M059J (cell line): ENCODE measurements around a stretch of chr9.

GRCh38 chr9:125475315-125475860 is 213.8 kb downstream of the GAPVD1 start:
- RAMPAGE, long total RNA, result no peak

- RAMPAGE, long total RNA, result no peak
Measured at GRCh38 chr9:125649729-125650894, 56.9 kb downstream of the MAPKAP1 start.

DNA sequence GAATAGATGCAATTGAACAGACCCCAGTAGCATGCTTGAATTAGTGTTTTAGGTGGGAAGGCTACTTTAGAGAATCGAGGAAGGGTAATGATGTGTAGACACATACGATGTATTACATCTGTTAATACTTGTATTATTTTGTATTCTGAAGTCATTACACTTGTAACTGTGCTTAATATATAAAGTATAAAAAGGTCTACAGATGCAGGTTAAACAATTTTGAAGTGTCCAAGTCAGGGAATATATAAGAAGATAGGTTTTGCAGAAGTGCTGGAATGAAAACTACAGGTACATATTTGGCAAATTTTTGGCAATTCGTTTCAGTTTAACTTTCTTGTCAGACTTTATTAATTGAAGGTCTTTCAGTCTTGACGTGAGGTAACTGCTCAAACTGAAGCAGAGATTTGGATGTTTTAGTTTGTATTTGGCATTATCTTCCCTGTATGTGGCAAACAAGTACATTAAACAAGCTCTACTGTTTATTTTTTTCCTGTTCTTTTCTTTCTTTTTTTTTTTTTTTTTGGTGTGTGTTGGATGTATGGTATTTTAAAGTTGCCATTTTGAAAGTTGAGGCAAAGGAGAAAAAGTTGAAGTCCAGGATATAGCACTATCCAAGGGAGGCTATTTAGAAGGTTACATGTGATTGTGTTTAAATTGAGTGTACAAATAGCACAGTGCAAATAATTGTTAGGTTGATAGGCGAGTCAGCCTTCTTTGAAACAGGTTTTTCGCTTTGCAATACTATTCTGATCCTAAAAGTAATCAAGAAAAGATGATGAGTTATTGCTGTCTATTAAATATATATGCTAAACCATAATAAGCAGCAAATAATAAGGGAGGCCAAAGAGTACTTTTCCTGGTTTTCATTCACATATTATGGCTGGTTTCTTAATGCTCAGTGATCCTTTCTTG is 2.1 kb downstream of the PBX3 start:
- RAMPAGE, long total RNA, result no peak

GRCh38 chr9:126150874-126151556 is 175.6 kb upstream of the MVB12B start:
- RAMPAGE, long total RNA, result no peak

GRCh38 chr9:126334801-126335493 is 8.3 kb downstream of the MVB12B start:
- RAMPAGE, long total RNA, result no peak

DNA sequence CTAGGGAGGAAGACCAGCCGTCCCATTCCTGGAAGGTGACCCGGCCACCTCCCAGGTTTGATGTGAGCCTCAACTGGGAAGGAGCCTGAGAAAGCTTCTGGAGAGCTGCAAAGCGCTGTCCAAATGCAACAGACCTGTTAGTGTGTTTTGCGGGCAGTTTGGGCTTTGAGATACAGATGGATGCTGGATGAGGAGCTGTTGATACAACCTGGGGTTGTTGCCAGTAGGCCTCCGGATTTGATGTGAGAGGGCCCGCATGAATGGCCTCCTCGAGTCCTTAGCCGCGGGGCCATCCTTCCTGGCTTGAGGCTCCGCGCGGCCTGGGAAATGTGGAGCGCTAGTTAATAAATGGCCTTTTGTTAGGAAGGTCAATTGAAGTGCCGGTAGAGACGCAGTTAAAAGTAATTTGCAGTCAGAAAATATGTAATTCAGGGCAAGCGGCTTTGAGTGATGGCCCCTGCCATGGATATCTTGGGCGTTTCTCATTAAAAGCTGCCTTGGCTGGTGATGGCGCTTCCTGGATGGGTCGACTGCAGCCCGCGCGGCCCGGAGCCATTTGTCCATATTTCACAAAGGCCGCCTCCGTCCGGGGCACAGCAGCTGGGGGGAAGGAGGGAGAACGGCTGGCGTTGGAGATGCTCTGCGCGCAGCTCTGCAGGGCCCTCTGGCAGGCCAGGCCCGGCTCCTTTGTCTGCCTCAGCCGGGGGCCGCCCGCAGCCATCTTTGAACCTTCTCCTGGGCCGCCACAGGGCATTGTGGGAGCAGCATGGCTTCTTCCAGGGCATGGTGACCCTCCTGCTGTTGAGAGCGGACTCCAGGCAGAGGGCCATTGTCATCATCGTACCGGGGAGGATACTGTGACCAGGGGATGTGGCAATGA is 11.2 kb downstream of the MVB12B start:
- RAMPAGE, long total RNA, result no peak

DNA sequence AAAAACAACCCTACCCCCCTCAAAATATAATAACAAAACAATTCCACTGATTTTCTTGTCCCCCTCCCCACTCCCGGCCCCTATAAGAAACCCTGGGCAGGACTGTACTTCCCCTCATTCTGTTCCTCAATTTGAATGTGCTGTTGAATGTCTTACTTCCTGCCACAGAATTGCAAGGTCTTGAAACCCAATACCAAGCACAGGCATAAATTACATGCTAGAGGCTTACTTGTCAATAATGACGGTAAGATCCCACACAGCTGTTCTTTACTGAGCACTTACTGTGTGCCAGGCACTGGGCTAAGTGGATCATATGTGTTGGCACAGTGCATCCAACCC is 63.3 kb downstream of the MVB12B start:
- RAMPAGE, long total RNA, result no peak

DNA sequence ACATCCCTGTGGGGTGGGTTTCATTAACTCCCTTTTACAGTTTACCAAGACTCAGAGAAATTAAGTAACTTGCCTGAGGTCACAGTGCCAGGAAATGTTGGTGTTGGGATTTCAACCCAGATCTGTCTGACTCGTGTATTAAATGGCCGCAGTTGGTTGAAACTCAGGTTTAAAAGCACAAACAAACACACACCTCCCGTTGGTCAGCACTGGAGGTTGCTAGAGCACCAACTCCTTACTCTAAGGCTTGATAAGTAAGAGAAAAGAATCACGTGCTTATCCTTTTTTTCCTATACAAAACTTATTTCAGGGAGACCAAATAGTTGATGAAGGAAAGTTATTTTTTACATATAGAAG is 63.6 kb downstream of the MVB12B start:
- RAMPAGE, long total RNA, result no peak

- RAMPAGE, long total RNA, result no peak
Measured at GRCh38 chr9:126587140-126587605, 26.6 kb upstream of the LMX1B start.

GRCh38 chr9:126597244-126597613 is 16.5 kb upstream of the LMX1B start:
- RAMPAGE, long total RNA, result no peak

- RAMPAGE, long total RNA, result no peak
Measured at GRCh38 chr9:126832927-126833717, 27.3 kb upstream of the ZBTB34 start.

DNA sequence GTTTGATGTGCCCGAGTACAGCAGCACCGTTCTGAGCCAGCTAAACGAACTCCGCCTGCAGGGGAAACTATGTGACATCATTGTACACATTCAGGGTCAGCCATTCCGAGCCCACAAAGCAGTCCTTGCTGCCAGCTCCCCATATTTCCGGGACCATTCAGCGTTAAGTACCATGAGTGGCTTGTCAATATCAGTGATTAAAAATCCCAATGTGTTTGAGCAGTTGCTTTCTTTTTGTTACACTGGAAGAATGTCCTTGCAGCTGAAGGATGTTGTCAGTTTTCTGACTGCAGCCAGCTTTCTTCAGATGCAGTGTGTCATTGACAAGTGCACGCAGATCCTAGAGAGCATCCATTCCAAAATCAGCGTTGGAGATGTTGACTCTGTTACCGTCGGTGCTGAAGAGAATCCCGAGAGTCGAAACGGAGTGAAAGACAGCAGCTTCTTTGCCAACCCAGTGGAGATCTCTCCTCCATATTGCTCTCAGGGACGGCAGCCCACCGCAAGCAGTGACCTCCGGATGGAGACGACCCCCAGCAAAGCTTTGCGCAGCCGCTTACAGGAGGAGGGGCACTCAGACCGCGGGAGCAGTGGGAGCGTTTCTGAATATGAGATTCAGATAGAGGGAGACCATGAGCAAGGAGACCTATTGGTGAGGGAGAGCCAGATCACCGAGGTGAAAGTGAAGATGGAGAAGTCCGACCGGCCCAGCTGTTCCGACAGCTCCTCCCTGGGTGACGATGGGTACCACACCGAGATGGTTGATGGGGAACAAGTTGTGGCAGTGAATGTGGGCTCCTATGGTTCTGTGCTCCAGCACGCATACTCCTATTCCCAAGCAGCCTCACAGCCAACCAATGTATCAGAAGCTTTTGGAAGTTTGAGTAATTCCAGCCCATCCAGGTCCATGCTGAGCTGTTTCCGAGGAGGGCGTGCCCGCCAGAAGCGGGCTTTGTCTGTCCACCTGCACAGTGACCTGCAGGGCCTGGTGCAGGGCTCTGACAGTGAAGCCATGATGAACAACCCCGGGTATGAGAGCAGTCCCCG is 19.3 kb downstream of the ZBTB34 start:
- RAMPAGE, long total RNA, result no peak

DNA sequence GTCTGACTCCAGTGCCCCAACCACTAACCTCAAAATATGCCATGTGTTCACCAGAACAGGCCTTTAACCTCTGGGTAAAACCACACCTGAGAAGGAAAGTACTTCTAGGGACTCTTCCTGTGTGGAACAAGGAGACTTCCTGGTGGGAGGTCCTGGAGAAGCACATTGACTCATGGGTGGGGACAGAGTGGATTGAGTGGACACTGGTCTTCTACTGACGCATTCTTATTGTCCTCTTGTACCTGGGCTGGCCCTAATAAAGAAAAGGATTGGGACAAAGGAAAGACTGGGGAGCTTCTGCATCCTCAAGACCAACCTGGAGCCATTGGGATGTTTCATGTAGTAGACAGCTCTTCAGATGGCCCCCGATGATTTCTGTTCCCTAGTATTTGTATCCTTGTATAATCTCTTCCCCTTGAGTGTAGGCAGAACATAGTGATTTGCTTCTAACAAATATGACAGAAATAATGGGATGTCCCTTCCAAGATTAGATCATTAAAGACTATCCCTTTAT is 43.3 kb downstream of the ANGPTL2 start:
- RAMPAGE, long total RNA, result no peak

DNA sequence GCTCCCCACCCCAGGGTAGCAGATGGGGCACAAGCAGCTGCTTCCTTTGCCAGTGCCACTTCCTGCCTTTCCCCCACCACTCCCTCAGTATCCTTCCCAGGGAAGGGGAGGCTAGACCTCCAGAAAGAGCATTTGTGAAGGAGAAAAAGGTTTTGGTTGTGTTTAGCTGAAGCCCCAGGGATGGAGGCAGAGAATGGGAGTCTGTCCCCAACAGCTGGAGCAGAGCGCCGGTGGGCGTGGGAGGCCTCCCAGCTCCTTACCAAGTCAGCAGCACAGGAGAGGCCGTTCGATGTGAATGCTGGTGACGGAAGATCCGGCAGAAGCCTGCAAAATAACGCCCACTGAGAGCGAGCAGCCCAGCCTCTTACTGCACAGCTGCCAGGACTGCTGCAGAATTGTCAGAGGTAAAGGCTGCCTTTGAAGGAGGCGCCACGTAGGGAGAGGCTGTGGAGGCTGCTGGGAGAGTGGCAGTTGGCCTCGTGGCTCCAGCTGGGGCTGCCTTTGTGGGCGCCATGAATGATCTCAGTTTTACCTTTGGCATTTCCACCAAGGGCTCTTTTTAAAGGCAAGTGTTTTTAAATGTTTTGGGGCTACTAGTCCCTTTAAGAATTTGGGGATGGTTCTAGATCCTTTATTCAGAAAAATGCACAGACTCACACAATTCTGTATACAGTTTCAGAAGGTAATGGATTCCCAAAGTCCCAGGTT is 26.2 kb downstream of the ANGPTL2 start:
- RAMPAGE, long total RNA, result no peak

- RAMPAGE, long total RNA, result no peak
Measured at GRCh38 chr9:127133576-127134405, 11.4 kb upstream of the ANGPTL2 start.

GRCh38 chr9:127182849-127183322 is 60.5 kb upstream of the ANGPTL2 start:
- RAMPAGE, long total RNA, result no peak

DNA sequence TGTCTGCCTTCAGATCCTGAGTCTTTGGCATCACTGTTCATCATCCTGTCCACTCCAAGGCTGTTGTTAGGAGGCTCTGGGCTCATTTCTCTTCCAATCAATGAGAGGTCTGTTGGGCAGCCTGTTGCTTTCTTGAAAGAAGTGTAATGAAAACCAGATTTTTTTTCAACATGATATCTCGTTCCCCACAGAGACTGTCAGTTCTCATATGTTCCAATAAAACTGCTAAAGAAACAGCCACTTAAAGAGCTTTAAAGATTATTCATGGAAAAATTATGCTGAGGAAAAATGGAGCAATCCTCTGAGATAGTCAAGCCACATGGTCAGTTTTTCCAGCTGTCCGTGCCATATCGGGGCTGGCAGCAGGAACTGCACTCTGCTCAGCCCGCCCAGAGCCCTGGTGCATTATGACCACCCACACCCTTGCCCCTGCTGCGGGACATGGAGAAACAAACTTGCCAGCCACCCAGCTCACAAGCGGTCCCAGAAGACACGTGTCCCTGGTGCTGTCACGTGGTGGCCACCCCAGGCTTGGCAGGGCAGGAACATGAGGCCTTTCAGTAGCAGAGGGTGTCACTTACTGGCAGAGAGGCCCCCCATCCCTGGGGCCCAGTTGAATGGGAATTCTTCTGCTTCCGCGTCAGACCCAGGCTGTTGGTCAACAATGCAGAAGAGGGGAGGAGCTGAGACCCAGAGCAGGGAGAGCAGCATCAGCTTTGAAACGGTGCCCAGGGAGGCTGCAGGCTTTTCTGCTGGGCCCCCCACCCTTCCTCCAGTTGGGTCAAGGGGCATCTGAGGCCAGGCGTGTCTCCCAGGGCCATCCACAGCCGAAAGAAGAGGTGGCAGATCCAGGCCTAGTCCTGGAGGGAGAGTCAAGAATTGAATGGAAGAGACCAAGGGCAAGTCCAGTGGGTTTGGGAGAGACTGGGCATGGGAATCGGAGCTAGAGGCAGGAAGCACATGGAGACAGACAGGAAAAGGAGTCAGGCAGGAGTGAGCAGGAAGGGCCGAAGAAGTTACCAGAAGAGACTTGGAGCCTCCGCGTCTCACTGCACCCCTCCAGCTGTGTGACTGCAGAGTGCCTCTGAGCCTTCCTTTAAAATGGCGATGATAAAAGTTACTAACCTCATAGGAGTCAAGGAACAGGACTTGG is 64.0 kb upstream of the ANGPTL2 start:
- RAMPAGE, long total RNA, result no peak

- RAMPAGE, long total RNA, result no peak
Measured at GRCh38 chr9:127245740-127245981, 18.9 kb upstream of the GARNL3 start.

GRCh38 chr9:127336771-127337038 is 60.3 kb upstream of the SLC2A8 start:
- RAMPAGE, long total RNA, result no peak

- RAMPAGE, long total RNA, result no peak
Measured at GRCh38 chr9:127517662-127518306, 51.1 kb downstream of the NIBAN2 start.